ENCODE data around the gene DNAH14.

DNA sequence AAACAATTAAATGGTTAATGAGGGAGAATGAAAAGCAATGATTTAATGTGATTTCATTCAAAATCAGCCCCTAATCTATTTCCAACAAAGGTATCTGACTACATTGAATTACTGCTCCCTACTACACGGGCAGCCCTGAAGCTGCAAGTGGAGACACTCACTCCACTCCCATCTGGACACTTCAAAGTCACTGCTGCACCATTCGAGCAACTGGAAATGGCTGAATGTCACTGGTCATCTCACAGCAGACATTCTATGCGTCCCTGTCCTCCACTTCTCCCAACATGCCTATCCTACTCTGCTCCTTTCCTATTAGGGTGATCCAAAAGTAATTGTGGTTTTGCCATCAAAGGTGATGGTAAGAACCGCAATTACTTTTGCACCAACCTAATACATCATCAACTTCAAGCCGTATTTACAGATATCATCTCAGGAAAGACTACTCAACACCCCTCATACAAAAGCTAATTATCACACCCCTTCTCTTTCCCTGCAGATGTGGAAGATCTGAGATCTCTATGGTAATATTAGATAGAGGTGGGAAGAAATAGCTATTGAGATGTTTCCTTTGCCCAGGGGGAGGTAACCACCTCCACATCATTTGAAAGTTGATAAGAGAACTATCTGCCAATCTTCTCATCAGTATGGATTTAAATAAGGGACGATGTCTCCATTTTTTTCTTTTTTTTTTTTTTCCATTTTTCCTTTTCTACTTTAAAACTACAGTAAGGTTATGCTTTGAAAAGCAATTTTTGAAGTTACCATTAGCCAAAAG lies 7.2 kb downstream of the TP53BP2 start:
- PRO-cap, result no peak
- RAMPAGE, long total RNA, 4 experiments, result no peak in any of the 4 experiments

- PRO-cap, result no peak
- RAMPAGE, long total RNA, 4 experiments, result no peak in any of the 4 experiments
Observed at GRCh38 chr1:223849113-223849909, 3.6 kb upstream of the TP53BP2 start.

DNA sequence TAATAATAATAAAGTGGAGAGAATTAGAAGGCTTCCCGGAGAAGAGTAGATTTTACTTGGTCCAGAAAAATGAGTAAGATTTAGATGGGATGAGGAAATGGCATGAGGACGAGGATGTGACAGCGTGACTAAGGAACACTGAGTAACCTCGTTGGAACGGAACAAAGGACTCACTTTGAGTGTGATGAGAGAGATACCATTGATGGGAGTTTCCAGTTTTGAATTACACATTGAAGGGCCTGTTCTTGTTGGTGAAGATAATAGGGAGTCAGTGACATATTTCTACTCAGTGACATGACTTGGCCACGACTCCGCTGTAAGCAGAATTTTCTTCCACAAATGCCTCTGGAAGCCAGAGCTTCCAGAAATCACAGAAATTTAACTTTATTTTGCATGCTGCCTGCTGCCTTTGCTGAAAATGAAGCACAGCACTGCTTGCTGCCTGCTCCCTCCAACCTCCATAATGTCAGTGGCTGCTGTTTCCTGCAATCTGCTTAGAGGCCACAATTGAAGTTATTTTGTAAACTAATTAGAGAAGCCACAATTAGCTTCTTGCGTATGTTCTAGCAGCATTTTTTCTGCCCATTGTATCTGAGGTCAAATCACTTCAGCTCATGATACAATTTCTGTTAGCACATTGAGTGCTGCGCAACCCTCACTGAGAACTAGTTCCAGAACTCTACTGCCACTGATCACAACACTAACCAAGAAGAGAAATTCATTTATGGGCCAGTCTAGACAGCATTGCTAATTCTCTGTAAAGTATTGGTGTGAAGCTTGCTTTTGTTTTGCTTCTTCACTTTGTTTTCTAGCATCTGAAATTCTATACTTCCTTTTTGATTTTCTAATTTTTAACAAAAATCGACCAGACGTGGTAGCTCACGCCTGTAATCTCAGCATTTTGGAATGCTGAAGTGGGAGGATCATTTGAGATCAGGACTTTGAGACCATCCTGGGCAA lies 33.5 kb upstream of the FBXO28 start:
- PRO-cap, result no peak
- RAMPAGE, long total RNA, 4 experiments, result no peak in any of the 4 experiments

DNA sequence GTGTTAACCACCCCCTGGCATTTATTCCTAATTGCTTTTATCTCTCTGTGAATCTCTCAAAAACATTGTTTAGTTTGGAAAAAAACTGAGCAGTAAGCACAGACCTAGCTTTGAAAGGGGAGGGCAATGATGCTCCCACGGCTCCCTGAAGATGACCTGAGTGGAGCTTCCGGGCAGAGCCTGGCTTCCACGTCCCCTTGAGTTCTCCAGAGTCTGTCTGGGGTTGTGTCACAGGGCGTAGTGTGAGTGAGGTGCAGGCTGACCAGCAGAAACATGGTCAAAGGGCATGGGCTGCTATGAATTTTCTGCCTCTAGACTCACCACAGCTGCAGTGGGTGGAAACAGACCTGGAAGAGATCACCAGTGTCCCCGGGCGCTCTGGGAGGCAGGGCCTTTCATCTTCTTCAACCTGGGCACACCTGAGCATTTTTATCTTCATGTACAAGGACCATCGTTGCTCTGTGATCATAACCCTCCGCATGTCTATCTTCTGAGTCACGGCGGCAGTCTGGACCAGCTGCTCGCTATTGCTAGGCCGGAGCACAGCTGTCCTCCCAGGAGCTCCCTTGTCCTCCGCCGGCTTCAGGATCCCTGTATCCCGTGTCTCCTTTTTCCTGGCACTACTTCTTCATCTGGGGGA lies 29.5 kb downstream of the DEGS1 start:
- PRO-cap, result no peak
- RAMPAGE, long total RNA, 4 experiments, result no peak in any of the 4 experiments

- PRO-cap, result no peak
- RAMPAGE, long total RNA, 4 experiments, result no peak in any of the 4 experiments
Observed at GRCh38 chr1:224245119-224245720, 62.2 kb downstream of the DEGS1 start.

DNA sequence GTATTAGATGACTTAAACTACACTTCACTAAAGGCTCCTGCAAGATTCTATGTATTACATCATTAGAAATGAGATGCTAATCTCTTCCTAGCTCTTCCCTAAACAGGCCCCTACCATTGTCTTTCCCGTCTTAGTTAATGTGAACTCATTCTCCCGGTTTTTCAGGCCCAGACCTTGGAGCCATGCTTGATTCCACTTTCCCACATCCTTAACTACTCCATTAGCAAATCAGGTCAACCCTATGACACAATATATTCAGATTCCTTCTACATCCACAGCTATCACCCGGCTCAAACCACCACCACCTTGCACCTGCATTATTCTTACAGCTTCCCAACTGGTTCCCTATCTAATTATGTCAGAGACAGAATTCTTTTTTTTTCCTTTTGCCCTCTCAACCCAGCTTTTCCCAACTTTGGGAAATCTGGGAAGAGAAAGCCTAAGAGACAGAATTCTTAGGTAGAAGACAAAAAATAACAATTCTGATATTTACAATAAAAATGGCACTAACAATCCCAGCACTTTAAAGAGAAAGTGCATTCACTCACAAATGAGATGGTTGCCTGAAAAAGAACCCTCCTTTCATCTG lies 73.2 kb downstream of the NVL start:
- PRO-cap, result no peak
- RAMPAGE, long total RNA, 4 experiments, result no peak in any of the 4 experiments

- PRO-cap, result no peak
- RAMPAGE, long total RNA, 4 experiments, result no peak in any of the 4 experiments
Observed at GRCh38 chr1:224340938-224341509, 11.1 kb upstream of the NVL start.

- PRO-cap, result no peak
- RAMPAGE, long total RNA, 4 experiments, result no peak in any of the 4 experiments
Observed at GRCh38 chr1:224404864-224405348, 29.7 kb downstream of the WDR26 start.

- PRO-cap, result no peak
- RAMPAGE, long total RNA, 4 experiments, result no peak in any of the 4 experiments
Observed at GRCh38 chr1:224418236-224418612, 16.4 kb downstream of the WDR26 start.

GRCh38 chr1:224422463-224422862 lies 12.1 kb downstream of the WDR26 start:
- PRO-cap, result no peak
- RAMPAGE, long total RNA, 4 experiments, result no peak in any of the 4 experiments

GRCh38 chr1:224422863-224423102 lies 11.8 kb downstream of the WDR26 start:
- PRO-cap, result no peak
- RAMPAGE, long total RNA, 4 experiments, result no peak in any of the 4 experiments

DNA sequence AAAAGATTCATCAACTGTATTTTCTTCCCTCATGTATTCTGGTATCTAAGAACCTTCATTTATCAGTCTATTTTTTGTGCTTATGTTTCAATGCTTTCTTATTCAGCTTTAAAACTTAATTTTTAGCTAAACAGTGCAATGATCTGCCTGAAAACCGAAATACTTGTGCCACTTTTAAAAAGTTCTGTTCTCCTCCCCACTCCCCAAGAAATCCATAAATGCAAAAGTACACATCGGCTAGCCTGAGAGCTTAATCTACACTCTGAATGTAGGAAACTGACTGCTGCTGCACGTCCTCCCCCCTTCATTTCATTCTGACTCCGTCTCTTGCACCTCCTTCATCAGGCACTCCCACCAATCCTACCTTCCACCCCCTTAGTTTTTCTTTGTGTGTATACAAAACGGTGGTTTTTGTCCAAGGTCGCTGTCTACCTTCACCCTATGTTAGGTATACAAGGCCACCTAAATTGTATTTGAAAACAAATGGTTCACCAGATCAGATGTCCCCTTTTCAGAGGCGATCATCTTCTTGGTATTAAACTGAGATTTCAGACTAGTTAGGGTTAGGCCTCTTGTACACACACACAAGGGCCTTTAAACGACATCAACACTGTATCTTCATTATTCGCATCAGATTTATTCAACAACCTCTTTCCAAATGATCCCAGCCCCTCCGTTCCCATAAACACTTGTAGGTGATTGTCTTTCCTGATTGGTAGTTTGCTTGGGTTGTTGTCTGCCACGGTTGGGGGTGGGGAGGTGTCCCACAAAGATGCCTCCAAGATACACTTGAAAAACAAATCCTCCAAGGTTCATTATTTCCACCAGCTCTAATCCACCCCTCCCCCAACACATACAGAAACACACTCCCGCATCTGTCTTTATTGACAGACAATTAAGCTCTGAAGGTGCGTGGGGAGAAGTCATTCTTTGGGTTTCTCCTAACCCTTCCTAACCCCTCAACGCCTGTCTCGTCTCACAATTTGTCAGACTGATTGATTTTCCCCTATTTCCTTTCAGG lies 1.8 kb downstream of the WDR26 start:
- PRO-cap, result no peak
- RAMPAGE, long total RNA, 4 experiments, result no peak in any of the 4 experiments

DNA sequence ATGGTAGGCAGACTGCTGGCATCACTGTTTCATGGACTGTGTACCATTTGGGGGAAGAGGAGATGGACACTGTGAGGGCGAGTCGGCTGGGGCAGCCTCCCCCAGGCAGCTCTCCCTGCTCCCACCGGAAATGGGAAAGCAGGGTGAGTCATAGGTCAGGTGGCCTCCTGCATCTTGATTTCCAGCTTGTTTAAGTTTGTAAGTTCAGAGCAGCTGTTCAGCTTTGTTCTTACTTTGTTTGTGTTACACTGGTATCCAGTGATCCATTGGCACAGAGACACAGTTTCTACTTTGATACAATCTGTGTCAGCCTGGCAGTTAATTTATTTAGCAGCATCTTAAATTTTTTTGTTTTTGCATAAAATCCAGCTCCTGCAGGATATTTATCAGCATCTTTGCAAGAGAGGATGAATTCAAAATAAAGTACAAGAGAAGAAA lies 87.1 kb upstream of the CNIH3 start:
- PRO-cap, result no peak
- RAMPAGE, long total RNA, 4 experiments, result no peak in any of the 4 experiments

DNA sequence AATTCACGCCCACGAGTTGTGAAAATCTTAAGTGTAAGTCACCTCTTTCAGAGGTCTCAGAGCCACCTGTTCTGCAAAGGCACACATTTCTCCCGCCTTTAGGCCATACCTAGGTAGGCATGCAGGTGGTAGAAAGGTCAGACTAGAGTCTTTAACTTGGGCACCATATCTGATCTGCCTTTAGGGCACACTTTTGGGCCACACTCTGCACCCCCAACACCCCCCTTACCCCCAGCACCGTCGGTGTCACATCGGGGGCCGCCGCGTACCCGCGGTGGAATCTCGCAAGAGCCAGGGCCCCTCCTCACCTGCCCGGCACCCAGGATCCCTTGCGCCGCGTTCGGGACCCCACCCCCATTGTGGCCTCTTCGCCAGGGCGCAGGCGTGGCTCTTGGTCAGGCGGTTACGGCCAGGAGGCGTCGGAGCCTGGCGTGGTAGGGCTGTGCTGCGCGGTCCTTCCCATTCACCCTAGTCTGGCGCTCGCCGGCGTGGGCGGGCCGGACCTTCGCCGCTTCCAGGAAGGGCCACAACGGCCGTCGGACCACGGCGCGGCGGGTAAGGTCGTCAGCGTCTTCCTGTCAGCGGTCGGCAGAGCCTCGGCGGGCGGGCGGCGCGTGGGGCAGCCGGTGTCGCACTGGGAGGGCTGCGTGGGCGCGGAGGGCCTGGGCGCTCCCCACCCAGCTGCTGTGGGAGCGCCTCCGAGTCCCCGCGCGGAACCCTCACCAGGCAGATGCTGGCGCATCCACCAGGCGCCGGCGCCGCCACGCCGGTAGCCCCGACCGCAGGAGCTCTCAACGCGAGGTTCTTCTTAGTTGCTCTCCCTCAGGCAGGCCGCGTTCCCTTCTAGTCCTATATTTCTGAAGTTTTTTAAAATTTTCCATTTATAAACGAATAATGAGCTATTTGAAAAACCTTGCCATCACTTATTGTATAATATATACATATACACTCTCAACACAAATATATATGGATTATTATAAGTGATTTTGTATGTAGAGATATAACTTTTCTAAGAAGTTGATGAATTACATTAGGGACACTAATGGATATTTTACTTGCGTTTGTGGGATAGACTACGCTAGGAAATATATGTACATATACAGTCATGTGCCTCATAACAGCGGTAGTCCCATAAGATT lies at the start of gene DNAH14:
Gene DNAH14, plus strand, starts transcription at position 395 of the 1,139 bp plus-strand sequence.
- PRO-cap, result unidirectional peak, plus-strand start at position 529 of the sequence
- RAMPAGE, long total RNA, 4 experiments, result start-site peak on the plus strand in 4 of 4 experiments, centred at positions 390 to 411 of the sequence, 9 to 56 reads per replicate

DNA sequence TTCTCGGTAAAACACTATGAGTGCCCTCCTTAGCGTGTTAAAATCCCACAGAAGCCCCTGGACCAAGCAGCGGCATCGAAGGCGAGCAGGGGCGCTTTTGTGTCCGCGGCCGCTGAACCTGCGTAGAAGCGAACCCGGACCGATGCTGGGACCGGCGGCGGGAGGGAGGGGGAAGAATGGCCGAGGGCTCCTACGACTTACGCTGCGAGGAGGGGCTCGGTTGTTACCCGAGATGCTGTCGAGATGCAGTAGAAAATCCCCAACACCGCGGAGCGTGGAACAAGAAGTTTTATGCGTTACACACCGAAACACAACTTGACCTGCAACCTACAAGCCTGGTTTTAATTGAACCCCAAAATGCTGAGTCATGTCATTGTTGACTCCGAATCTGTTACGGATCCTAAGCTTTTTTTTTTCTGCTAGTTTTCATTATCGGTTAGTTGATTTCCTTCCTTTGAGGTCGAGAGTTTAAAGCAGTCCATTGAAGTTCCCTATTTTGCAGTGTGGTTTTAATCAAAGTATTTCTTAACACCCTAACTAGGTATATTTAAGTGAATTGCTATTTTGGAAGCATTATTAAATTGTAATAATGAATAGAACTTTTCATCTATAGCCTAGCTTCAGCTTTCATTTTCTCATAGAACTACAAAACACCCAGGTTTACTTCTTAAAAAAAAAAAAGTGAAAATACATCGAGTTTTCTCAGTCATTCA lies 823 bp upstream of the LBR start:
- PRO-cap, result no peak
- RAMPAGE, long total RNA, 4 experiments, result no peak in any of the 4 experiments

- PRO-cap, result no peak
- RAMPAGE, long total RNA, 4 experiments, result no peak in any of the 4 experiments
Observed at GRCh38 chr1:225811602-225812563, 2.0 kb downstream of the EPHX1 start.

GRCh38 chr1:225824879-225825991 lies 15.3 kb downstream of the EPHX1 start:
- PRO-cap, result no peak
- RAMPAGE, long total RNA, 4 experiments, result no peak in any of the 4 experiments

GRCh38 chr1:225865822-225866412 lies 16.3 kb downstream of the TMEM63A start:
- PRO-cap, result no peak
- RAMPAGE, long total RNA, 4 experiments, result no peak in any of the 4 experiments

GRCh38 chr1:225882590-225883567 lies 699 bp upstream of the TMEM63A start:
- PRO-cap, result no peak
- RAMPAGE, long total RNA, 4 experiments, result no peak in any of the 4 experiments

DNA sequence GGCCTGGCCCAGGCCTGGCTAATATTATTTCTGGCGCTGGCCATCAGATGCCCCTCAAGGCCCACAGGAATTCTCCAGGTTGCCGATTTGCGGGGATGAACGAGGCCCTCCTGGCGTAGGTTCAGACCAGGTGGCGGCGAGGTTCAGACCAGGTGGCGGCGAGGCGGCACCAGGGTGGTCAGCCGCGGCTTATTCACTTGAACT lies 425 bp upstream of the PYCR2 start:
- PRO-cap, result no peak
- RAMPAGE, long total RNA, 4 experiments, result no peak in any of the 4 experiments